ENCODE data around the gene ACTRT3.

GRCh38 chr3:161878379-161878579 lies 381.7 kb downstream of the OTOL1 start:
- RRBS = no CpG with 5 or more reads among the region's 2 CpGs

DNA sequence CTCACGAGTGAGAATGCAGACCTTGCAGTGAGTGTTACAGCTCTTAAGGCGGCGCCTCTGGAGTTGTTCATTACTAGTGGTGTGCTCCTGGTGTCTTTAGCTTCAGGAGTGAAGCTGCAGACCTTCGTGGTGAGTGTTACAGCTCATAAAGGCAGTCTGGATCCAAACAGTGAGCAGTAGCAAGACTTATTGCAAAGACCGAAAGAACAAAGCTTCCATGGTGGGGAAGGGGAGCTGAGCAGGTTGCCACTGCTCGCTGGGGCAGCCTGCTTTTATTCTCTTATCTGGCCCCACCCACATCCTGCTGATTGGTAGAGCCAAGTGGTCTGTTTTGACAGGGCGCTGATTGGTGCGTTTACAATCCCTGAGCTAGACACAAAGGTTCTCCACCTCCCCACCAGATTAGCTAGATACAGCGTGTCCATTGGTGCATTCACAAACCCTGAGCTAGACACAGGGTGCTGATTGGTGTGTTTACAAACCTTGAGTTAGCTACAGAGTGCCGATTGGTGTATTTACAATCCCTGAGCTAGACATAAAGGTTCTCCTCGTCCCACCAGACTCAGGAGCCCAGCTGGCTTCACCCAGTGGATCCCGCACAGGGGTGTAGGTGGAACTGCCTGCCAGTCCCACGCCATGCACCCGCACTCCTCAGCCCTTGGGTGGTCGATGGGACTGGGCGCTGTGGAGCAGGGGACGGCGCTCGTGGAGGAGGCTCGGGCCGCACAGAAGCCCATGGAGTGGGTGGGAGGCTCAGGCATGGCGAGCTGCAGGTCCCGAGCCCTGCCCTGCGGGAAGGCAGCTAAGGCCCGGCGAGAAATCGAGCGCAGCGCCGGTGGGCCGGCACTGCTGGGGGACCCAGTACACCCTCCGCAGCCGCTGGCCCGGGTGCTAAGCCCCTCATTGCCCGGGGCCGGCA lies 1526.4 kb downstream of the SI start:
- RRBS = no CpG with 5 or more reads among the region's 36 CpGs

DNA sequence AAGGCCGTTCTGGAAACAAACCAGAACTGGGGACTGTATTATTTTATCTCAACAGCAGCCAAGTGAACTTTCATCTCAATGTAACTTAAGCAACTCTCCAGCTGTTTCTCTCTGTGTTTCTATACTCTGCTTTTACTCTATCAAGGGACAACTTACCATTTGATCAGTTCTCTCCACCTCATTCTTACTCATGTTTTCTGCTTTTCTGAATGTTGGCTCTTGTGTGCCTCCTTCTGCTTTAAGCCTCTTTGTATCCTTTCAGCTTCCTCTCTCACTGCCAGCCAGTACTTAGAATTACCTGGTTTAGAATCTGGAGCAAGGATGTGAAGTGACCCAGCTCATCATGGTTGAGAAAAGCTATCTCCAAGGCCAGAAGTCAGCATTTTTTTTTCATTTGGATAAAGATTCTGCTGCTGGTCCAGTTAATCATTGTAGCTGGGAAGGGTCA lies 16.1 kb upstream of the WDR49 start:
- RRBS = no CpG with 5 or more reads among the region's 1 CpG

DNA sequence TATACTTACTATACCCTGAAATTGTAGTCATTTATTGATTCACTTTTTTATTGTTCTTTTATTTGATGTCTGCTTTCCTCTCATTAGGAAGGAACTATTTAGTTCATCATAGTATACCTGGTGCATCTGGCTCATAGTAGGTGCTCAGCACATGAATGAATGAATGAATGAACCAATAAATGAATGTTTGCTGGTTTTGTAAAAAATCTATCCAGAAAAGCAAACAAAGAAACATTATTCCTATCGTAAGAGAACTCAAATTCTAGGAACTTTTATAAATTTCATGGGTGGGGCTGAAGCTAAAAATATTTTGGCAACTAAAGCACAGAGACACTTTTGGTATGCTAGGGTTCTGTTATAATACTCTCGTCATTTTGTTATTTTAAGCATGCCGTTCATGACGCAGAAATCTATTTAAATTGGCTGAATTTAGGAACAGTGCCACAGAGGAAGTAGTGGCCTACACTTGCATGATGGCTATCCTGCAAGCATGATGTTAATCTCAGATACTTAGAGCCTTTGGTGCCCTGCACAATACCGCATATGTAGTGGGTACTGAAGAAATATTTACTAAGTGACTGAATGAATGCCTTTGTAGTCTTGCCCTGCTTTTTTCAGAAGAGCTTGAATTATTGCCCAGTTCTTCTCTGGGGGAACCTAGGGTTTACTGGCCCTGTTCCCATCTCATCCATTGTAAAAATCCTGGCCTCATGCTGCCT lies 78.8 kb downstream of the SERPINI1 start:
- RRBS = no CpG with 5 or more reads among the region's 5 CpGs

- RRBS = no CpG with 5 or more reads among the region's 16 CpGs
Measured at GRCh38 chr3:168010144-168011127, 85.3 kb downstream of the GOLIM4 start.

- RRBS = no CpG with 5 or more reads among the region's 4 CpGs
Measured at GRCh38 chr3:168091833-168092639, 3.7 kb downstream of the GOLIM4 start.

DNA sequence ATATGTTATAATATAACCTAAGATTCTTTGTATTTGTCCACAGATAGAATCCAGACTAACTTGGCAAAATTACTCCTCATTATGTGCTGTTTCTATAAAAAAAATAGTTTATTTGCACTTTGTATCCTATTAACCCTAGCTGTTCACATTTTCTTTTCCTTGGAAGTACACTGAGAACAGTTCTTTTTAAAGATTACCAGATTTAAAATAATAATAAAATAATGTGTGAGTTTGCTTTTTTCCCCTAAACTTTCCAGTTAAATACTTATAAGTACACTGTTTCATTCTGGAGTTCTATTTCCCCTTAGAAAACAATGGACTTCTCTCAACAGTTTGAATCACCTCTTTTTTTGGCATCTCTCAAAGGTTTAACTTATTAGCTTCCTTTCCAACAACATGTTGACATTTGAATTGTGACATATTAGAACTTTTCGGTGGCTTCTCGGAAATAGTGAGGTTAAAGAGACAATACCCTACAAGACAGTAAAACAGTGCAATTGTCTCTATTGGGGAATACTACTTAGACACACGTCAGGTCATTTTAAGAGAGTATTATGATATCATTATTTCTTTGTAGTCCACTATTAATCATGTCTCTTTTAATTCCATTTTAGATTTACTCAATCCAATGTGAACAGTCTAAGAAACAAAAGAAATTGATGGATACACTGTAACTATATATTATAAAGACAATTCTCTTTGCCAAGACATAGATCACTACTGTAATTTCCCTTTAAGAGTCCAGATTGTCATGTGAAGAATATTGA lies 529.8 kb downstream of the MECOM start:
- RRBS = no CpG with 5 or more reads among the region's 3 CpGs

DNA sequence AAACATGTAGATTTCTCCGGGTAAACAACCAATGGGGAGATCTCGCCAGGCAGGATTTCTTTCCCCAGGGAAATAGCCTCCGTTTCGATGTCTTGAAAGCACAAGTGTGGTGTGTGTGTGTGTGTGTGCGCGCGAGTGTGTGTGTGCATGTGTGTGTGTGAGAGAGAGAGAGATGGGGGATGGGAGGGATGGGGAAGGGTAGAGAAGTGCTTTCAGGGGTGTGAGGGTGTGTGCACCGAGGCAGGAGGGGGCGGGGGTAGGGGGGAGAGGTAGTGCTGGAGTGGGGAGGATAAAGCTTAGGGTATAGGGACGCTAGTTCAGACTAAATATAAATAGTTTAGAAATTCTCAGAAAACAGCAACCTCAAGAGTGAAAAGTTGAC lies 515.9 kb downstream of the MECOM start:
- RRBS = no CpG with 5 or more reads among the region's 10 CpGs

DNA sequence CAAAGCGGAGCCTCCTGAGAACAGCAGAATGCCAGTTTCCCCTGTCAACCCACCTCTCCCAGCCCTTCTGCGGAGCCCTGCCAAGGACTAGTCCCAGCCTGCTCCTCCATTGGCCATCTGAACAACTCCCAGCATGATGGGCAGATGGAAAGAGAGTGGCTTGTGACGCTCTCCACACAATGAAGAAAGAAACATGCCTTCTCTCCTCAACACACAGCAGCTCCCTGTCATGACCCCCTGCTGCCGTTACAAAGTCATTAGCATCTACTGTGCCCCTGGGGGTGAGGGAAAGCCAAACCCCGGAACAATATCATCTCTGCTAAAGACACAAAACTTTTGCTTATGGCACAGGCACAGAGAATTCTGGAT lies 33.6 kb downstream of the MECOM start:
- RRBS = no CpG with 5 or more reads among the region's 5 CpGs

- RRBS = 8% methylated on average over 4 of the region's 11 CpGs
Measured at GRCh38 chr3:169664256-169664657, 745 bp upstream of the MECOM start.

GRCh38 chr3:169666346-169667207 lies 3.1 kb upstream of the MECOM start:
- RRBS = 4% methylated on average over 12 of the region's 31 CpGs

- RRBS = 2% methylated on average over 17 of the region's 56 CpGs
Measured at GRCh38 chr3:169769081-169770314, at the start of gene ACTRT3. TSS of gene ACTRT3 (minus strand) at chr3:169769561.

GRCh38 chr3:169835957-169836418 lies 23.3 kb upstream of the LRRC34 start:
- RRBS = no CpG with 5 or more reads among the region's 1 CpG

DNA sequence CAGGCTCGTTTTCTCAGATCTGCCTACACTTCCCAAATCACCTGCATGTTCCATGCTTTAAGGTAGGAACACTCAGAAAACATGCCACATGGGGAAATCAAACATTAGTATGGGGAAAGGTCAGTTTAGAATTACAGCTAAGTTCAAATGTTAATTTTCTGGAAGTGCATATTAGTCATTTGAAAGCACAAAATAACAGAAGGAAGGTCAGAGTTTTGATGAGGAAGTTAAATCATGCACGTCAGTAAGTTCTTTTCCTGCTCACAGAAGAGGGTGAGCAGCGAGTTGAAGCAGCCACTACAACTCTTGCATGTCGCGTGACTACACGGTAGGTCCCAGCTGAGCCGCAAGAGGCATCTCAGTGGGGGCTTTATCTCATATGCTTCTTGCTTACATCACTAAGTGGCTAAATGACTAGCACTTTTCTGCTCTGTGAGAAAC lies 21.4 kb upstream of the SEC62 start:
- RRBS = no CpG with 5 or more reads among the region's 7 CpGs

DNA sequence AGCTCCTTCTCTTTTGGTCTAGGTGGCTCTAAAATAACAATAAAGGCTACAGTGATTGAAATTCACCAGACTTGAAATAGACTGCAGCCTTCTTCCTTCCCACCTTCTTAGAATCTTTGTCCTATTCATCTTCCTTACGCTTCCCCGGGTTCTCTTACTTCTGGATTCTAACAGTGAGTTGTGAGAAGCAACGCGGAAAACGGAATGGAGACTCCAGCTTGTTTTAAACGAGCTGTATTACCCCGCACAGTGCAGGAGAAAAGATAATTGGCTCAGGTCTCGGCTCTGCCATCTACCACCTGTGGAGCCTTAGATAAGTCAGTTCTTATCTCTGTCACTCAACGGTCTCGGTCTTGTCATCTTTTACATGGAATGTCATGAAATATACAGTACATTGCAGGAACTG lies 616 bp upstream of the SEC62 start:
- RRBS = no CpG with 5 or more reads among the region's 10 CpGs

DNA sequence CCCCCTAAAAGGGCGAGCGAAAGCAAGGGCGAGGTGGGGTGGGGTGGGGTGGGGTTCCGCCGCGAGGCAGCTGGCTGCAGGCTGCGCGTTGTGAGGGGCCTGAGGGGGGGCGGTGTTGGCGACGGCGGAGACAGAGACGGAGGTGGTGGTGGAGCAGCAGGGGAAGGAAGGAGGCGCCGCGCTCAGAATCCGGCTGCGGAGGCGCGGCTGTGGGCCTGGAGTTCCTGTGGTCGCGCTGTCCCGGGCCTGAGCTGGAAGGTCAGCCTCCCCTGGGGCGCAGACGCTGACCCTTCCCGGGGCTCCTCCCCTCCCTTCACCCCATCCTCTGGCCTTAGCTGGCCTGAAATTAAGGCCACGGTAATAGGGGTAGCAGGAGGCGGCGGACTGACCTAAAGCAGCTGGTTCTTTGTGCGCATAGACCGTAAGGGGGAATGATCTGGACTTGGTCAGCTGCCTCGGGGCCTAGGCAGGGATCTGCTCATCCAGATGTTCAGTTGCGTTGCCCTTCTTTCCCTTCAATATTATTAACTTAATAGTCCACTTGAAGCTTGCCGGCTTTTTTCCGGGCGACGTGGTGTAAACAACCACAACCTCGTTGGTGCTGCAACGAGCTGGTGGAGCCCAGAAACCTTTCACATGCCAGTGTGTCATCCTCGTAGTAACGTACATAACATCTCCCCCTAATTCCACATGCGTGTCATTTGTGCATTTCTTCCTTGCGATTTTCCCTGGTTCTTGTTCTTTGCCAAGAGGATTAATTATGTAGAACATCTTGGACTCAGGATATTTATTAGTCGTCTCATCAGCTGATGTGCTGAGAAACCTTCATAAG lies 532 bp downstream of the SEC62 start:
- RRBS = 2% methylated on average over 10 of the region's 44 CpGs

DNA sequence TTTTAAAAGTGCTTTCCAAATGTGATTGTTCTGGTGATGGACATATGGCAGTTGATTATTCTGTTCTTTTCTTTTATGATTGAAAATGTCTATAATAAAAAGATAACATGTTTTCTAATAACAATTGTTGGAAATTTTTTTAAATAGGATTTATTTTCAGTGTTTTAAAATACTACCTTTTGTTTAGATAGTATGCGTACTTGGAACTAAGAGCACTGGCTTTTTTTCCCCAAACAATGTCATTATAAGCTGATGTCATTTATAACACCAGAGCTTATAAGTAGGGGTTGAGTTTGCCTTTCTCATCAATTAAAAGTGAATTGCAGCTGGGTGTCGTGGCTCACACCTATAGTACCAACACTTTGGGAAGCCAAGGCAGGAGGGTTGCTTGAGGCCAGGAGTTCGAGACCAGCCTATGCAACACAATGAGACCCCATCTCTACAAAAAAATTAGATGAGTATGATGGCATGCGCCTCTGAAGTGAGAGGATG lies 9.2 kb downstream of the SEC62 start:
- RRBS = no CpG with 5 or more reads among the region's 4 CpGs

DNA sequence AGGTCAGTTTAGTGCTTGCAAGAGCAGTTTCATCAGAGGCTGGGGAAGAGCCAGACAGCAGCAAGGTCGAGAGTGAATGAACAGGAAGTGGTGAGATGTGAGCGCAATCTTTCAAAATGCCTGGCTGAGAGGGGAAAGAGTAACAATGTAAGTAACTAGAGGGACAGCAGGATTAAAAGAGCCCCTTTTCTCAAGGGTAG lies 30.8 kb upstream of the GPR160 start:
- RRBS = no CpG with 5 or more reads among the region's 2 CpGs

DNA sequence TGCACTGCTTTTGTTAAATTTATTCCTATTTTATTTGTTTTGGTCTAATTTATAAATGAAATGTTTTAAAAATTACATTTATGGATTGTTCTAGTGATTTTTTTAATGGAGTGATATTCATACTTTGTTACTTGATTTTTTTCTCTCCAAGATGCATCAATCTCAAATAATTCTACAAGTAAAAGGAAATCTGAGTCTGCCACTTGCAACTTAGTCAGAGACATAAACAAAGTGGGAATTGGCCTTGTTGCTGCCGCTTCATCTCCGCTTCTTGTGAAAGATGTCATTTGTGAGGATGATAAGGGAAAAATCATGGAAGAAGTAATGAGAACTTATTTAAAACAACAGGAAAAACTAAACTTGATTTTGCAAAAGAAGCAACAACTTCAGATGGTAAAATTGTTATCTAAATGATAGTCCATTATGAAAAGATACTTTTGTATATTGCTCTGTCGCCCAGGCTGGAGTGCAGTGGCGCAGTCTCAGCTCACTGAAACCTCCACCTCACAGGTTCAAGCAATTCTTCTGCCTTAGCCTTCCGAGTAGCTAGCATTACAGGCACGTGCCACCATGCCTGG lies 28.5 kb upstream of the CLDN11 start:
- RRBS = no CpG with 5 or more reads among the region's 6 CpGs